ENCODE measurements around a stretch of chrX.

DNA sequence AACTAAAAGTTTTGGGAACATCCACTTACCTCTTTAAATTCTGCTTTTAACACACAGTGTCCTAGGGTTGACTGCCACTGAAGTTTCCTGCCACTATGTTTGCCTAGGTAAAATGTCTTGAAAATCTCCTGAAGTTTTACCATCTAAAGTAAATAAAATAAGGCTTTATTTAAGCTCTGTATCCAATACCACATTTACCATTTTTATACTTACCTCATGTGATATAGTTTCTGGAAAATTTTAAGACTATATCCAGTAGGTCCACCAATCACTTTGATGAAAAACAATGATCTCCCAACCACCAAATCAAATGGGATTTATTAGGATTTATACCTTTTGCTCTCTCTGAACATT lies 25.0 kb downstream of the CUL4B start:
- PRO-cap, 2 experiments, result no peak in any of the 2 experiments

DNA sequence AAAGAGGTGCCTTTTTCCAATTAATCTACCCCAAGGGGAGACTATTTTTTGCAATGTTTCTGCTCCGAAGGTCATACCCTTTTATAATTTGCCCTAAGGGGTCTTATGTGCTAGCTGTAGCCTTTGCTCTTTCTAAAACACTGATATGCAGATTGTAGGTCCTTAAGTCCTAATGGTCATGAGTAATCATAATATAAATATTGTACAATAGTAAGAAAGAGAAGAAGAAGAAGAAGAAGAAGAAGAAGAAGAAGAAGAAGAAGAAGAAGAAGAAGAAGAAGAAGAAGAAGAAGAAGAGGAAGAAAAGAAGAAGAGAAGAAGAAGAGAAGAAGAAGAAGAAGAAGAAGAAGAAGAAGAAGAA lies 20.9 kb upstream of the CUL4B start:
- PRO-cap, 2 experiments, result no peak in any of the 2 experiments

DNA sequence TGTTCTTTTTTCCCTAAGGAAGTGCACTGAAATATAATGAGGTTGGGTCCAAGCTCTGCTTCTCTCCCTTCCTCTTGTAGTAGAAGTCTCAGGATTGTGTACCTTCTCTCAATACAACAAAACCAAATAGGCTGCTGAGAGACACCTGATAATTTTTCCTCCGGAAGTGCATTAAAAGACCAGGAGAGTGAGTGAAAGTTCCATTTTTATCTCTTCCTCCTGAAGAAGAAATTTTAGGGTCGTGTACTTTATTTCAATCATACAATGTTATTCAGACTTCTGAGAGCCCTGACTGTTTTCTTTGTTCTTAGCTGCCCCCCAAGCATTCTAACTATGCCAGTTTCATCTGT lies 1052.1 kb upstream of the GRIA3 start:
- PRO-cap, 2 experiments, result no peak in any of the 2 experiments

DNA sequence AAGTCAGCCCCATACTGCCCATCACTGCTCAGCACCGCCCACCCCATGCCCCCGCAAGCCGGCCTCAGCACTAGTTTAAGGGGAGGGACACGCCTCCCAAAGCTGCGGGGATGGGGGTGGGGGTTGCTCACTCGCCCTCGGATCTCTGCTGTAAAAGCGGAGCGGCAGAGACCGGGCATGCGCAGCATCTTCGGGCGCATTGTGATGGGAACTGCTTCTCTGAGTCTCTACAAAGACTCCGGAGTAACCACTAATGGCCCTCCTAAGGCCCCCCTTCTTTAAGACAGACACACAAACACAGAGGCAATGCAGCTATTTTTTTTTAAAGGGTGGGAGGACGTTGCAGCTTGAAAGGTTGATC lies 735 bp upstream of the GRIA3 start:
- PRO-cap, 2 experiments, result no peak in any of the 2 experiments

DNA sequence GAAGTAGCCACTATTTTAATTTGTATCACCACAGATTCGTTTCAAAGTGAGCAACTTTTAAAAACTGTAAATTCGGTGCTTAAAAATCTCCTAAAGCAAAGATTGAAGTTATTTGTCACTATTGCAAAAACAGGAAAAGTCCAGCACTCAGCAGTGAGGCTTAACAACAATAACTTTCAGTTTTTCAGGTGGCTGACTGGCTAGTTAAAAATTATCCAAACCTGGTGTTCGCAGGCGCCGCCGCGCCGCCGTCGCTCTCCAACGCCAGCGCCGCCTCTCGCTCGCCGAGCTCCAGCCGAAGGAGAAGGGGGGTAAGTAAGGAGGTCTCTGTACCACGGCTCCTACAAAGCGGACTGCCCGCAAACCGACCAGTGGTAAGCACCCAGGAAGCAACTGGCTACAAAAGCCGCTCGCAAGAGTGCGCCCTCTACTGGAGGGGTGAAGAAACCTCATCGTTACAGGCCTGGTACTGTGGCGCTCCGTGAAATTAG lies 218.7 kb downstream of the THOC2 start:
- PRO-cap, 2 experiments, result no peak in any of the 2 experiments

DNA sequence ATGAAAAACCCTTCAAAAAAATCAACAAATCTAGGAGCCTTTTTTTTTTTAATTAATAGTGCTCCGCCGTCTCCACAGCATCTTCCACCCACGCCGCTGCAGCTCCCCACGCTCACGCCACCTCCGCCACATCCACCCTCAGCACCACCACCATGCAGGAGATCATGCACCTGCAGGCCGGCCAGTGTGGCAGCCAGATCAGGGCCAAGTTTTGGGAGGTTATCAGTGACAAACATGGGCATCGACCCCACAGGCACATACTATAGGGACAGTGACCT lies 171.4 kb downstream of the THOC2 start:
- PRO-cap, 2 experiments, result no peak in any of the 2 experiments

DNA sequence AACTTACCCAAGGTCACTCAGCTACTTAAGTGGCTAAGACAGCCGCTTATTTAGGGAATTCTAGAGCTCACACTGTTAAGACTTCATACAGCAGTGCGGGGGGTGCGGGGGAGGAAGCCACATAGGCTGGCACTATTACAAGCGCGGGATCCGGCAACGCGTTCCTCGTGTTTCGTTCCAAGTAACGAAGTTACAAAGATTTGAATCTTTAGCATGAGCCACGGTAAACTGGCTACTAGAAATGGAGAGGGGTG lies 1.3 kb downstream of the THOC2 start:
- PRO-cap, 2 experiments, result no peak in any of the 2 experiments

DNA sequence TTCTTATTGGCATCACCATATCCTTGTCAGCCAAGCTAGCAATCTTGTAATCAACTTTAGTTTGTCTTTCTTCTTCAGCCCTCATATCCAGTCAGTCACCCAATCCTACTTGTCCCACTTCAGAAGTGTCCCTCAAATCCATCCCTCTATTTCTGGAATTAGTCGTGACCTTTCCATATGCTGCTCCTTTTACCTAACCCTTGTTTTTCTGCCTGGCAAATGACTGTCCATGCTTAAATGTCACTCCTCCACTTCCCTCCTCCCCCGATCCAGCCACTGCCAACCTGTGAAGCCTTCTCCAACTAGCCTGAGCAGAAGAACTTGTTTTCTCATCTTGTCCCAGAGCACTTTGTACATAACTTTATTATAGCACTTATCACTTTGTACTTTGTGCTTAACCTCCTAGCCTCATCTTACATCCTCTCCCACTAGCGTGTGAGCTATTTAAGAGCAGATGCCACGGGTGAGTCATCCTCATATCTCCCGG lies 46.6 kb downstream of the XIAP start:
- PRO-cap, 2 experiments, result no peak in any of the 2 experiments

GRCh38 chrX:123994526-123994971 lies 33.0 kb downstream of the STAG2 start:
- PRO-cap, 2 experiments, result no peak in any of the 2 experiments

- PRO-cap, 2 experiments, result no peak in any of the 2 experiments
Measured at GRCh38 chrX:124217171-124217349, 115.4 kb upstream of the TEX13D start.

DNA sequence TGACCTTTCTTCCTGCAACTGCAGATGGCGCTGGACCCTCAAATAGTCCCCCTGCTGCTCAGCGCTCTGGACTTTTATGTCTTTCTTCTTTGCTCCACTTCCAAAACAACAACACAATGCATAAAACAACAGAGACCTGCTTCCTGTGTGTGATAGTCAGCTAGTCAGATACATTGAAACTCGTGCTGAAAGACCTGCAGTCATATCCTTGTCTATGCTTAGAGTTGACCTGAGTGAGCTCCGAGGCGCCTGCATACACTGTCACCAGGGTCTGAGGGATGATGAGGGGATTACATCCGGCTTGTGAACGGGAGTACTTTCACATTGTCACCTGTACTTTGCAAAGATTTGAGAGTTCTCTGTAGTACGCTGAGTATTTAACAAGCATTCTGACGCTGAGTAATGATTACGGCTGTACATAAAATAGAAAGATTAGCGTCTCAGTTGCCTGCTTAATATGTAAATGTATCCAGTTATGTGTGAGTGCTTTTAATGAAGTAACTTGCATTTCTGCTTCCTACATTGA lies 108.8 kb upstream of the TEX13D start:
- PRO-cap, 2 experiments, result no peak in any of the 2 experiments

DNA sequence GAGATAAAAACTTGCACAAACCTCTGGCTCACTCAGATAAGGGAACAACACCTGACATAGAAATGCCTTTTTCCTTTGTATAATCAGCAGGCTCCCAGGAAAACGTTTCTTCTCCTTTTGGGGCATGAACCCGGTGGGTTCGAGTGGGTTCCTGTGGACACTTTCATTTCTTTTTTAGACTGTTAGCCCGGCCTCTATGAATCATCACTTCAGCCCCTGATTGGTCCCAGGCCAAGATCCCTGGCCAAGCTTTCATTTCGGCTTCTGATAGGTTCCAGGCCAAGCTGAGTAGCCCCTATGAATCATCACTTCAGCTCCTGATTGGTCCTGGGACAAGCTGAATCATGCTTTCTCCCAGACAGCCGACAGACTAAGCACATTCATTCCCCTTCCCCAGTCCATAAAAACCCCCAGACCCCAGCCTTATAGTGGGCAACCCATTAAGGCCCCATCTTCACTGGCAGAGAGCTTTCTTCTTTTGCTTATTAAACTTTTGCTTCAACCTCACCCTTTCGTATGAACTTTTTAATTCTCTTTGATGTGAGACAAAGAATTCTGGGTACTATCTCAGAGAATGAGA lies 407.9 kb downstream of the DCAF12L2 start:
- PRO-cap, 2 experiments, result no peak in any of the 2 experiments

- PRO-cap, 2 experiments, result no peak in any of the 2 experiments
Measured at GRCh38 chrX:126883809-126884186, 64.3 kb downstream of the PRR32 start.

DNA sequence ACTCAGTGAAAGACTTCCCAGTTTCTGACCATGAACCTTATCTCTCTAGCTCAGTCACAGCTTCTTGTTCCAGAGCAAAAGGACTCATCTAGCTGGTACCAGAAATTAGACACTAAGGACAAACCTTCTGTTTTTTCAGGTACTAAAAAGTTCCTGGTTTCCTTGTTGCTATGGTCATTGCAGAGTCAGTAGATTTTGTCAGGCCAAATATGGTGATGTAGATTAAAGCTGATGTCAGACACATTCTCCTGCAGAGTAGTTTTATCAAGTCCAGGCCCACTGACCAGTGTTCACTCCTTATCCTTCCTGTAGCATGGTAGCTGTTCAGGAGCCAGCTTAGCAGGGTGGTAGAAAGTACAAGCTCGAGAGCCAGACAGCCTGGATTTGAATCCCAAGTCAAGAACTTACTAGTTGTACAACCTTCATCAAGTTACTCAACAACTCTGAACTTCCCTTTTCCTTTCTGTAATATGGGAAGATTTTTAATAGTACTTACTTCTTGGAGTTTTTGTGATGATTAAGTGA lies 17.8 kb downstream of the OCRL start:
- PRO-cap, 2 experiments, result no peak in any of the 2 experiments

DNA sequence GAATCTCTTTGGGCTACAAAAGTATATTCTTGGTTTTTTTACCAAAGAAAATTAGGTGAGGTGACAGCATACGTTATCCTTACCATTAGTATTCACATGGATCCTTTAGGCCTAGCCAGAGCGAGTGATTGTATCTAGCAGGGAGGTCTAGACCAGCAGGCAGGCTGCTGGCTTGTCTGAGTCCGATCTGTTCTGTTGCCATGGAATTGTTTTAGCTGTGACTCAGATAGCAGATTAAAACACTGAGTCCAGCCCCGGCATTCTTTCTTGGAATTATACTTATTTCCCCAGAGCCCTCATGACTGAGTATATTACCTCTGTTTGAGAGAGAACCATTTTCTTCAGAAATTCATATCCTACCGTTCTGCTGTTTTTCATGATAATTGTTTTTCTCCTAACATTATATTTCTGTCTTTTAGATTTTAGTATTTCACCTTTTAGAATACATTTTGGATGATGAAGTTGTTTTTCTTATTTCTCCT lies 37.4 kb downstream of the OCRL start:
- PRO-cap, 2 experiments, result no peak in any of the 2 experiments

- PRO-cap, 2 experiments, result no peak in any of the 2 experiments
Measured at GRCh38 chrX:129605745-129606262, 49.0 kb downstream of the APLN start.

- PRO-cap, 2 experiments, result no peak in any of the 2 experiments
Measured at GRCh38 chrX:129701778-129702265, 37.0 kb upstream of the XPNPEP2 start.

- PRO-cap, 2 experiments, result peak in 2 of 2 experiments; most common plus-strand start chrX:129777497 (in 1); most common minus-strand start chrX:129777339 (in 2)
Measured at GRCh38 chrX:129776667-129777689, 2.8 kb upstream of the SASH3 start.

DNA sequence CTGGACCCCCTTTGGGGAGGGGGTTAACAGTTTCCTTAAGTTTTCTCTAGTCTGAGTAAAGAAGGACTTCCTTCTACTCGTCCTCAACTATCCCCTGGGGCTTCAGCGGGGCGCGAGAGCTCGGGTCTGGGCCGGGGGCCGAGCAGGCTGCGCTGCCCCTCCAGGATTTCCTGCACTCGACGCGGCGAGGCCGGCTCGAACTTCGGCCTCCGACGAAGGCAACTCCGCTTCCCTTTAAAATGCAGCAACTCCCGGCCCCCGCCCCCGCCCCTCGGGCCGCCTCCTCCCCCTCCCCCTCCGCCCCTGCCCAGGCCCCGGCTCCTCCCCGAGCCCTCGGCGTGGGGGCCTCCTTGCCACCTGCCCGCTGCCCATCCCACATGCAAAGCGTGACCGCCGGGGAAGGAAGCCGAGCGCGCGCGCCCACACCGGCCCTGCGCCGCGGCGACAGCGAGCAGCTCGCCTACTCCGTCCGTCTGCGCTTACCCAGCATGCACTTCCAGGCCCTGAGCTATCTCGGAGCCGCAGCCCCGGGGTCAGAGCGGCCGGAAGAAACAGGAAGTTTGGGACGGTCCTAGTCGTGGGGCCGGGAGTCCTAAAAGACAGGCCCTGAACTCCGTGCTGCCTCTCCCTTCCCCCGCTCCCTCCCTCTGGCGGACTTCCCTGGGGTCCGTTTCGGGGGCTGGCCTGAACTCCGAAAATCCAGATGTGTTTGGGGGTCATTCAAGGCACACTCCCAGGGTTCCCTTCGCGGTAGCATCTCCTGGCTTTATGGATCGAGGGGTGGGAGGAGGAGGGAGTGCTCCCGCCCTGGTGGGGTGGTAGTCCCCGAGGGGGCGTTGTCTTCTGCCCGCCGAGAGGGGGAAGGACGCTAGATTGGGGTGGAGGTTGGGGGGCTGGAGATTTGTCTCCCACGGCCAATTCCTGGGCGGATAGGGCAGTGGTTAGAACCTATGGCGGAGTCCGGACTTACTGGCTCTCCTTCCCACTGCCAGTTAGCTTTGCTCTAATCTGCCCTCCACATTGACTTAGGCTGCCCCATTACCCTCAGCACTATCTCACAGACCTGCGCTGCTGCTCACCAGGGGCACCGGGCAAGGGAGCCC lies 25.1 kb upstream of the BCORL1 start:
- PRO-cap, 2 experiments, result peak in 2 of 2 experiments; most common plus-strand start position 536 of the sequence (in 2); most common minus-strand start position 204 of the sequence (in 1)

DNA sequence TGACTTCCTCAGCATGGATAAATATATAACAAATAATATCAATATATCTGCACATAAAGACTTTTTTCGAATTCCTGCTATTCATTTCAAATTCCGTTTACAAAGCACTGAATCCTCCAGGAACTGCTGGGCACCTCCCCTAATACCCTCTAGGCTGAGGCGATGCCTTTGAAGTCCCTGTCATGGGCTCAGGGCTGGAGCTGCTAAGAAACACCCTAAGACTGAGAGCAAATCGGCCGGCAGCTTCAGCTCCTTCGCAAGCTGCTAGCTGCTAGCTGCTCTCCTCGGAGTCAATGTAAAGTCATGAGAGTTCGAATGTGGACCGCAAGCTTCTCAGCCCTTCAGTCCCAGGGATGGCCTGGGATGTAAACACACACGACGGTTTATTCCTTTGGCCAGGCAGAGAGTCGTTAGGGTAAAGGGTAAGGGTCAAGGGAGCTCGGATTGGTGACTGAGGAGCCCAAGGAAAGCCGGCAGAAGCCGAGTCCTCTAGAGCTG lies 3.3 kb upstream of the BCORL1 start:
- PRO-cap, 2 experiments, result no peak in any of the 2 experiments